Metastatic Pancreatic Carcinoma in the Ovary (tissue), 1 donor: ENCODE data around the gene COX5A.

DNA sequence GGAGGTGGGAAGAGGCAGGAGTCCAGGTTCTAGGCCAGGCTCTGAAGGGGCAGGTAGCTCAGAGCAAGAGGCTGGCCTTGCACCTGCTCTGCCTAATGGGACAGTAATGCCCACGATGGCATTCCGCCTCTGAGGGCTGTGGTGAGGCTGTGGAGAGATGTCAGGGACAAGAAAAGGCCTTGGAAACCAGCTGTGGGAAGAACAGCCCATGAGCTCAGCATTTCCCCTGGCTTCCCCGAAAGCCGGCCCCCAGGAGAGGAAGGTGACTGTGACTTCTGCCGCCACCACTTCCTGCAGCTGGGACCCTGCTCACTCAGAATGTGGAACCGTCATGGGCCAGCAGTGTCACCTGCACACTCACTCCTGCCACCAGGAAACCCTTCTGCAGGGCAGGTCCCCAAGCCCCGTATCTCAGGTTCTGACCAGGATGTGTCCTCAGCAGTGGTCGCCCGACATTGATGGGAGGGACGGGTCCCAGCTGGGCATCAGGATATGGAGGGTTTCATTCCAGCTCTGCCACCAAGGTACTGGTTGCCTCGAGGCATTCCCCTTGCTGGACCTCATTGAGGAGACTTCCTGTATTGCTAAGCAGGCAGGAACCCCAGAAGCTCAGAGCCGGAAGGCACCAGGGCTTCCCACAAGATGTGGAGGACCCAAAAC, 30.8 kb downstream of the SEMA7A start:
- PRO-cap, result no peak

DNA sequence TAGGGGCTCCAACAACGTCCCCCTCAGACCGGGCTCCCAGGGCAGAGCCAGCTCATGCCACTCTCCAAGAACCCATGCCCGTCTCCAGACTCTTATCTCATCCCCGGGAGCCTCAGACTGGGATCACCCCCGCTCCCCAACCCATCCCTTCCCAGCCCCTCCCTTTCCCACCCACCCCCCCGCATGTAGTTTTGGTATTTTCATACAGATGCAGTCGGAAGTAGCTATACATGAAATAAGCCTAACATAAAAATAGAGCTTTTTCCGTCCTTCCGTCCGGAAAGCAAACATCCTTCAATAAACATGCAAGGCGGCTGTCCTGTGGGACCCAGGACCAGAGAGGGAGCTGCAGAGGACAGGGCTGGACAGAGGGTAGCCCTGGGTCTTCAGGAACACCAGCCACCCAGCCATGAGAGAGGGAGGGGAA, 24.0 kb downstream of the SEMA7A start:
- PRO-cap, result no peak

DNA sequence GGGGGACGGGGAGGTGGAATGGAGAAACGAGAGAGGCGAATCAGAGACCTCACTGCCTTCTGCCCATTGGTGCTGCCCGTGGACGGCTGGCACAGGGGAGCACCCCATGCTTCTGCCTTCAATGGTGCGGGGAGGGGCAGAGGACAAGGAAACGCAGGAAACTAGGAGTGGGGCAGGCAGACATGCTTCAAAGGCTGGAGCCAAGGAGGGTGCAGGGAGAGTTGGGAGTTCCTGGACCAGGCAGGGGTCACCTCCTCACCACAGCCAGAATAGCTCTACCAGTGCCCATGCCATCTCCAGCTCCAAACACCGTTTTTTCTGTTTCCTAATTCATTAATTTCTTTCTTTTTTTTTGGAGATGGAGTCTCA, 20.4 kb upstream of the UBL7 start:
- PRO-cap, result unidirectional peak, minus-strand start at position 310 of the sequence

GRCh38 chr15:74541880-74542560, 1.0 kb downstream of the ARID3B start:
- PRO-cap, result no peak

DNA sequence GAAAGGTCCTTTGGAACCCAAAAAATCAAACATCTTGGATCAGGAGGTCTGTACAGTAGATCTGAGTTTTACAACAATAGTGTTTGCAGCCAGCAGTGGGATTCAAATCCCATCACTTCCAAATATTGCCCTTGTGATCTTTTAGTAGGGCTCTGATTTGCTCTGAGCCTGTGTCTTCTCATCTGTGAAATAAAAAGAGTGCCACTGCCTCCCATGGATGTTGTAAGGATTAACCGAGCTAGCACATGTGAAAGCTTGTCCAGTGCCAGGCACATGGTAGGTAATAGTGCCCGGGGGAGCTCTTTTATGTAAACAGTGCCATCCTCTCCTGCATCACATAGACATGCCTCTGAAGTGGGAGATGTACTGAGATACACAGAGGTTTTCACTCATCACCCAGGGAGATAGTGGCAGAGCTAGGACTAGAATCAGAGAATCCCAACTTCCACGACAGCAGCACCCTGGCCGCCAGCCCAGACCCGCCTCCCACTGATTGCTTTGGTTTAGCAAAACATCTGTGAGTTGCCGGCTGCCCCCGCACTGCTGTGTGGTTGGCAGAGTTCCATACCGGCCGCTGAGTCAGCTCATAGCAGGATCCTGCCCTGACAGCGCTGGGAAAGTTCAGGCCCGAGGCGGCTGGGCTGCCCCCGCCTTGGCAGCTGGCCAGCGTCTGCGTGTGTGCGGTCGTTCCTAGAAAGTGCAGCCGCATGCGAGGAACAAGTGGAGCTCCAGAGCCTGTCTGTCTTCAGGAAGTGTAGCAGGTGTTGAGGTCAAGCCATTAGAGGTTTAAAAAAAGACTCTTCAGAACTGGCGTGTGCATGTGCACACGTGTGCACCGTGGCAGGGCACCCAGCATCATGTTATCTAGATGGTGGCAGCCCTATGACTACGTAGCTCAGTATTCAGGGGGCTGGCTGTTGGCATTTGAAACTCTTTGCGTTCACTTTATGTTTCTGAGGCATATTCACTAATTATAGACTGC, 5.0 kb downstream of the ARID3B start:
- PRO-cap, result no peak

GRCh38 chr15:74635984-74636495, 20.4 kb downstream of the CLK3 start:
- PRO-cap, result no peak

- PRO-cap, result no peak
These were observed 27.0 kb downstream of the CLK3 start for GRCh38 chr15:74642333-74643302.

DNA sequence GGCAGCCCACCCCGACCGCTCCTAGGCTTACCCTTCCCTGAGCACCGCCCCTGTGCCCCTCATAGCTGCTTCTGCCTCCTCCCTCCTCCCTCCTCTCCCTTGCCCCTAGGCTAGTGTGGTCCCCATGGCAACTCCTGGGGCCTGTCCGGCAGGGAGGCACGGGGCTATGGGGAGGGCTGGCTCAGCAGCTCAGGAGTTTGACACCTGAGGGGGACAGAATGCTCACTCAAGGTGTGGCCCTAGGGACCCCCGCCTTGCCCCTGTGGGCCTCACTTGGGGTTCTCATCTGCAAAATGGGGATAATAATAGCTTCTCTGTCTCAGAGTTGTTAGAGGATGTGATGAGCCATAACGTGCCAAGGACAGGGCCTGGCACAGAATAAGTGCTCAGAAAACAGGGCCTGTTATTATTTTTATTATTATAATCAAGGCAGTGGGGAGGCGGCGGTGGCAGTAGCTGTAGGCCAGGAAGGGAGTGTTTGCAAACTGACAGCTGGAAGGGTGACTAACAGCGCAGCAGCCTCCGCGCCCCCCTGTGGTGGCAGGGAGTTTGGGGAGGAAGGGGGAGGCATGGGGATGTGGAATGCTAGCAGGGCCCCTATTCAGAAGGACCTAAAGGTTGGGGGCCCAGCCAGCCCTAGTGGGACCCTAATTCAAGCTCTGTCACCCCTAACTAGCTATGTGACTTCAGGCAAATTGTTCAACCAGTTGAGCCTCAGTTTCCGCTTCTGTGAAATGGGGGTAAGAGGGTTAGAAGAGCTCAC, 11.6 kb downstream of the CSK start:
- PRO-cap, result no peak

DNA sequence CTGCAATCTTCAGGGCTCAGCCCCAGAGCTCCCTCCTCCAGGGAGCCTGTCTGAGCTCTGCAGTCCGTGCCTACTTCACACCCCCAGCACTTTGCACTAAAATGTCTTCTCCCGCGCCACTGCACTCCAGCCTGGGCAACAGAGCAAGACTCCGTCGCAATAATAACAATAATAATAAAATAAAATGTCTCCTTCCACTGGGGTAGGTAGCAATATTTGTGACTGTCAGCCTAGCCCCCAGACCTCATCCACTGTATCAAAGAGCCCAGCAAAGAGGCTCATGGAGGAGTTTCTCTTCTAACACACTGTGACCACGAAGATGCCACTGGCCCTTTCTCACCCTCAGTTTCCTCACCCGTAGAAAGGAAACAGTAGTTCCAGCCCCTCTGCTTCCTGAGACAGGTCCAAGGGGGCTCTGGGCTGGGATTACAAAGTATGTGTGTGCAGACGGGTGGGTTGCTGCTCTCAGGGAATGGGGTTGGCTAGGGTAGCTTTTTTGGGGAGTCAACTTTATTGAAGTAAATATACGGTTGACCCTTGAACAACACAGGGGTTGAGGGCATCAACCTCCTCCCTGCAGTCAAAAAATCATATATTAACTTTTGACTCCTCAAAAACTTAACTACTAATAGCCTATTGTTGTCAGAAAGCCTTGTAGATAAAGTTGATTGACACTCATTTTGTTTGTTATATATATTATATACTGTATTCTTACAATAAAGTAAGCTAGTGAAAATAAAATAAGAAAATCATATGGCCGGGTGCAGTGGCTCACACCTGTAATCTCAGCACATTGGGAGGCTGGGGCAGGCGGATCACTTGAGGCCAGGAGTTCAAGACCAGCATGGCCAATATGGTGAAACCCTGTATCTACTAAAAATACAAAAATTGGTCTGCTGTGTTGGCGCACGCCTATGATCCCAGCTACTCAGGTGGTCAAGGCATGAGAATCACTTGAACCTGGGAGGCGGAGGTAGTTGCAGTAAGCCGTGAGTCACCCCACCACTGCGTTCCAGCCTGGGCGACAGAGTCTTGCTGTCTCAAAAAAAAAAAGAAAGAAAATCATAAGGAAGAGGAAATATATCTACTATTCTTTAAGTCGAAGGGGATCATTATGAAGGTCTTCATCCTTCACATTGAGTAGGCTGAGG, 13.7 kb downstream of the CSK start:
- PRO-cap, result no peak

- PRO-cap, result no peak
These were observed 9.1 kb upstream of the LMAN1L start for GRCh38 chr15:74803556-74803815.

GRCh38 chr15:74803816-74804794, 8.5 kb upstream of the LMAN1L start:
- PRO-cap, result no peak

GRCh38 chr15:74841965-74842264, 1.0 kb downstream of the ULK3 start:
- PRO-cap, result no peak

- PRO-cap, result no peak
These were observed 945 bp upstream of the ULK3 start for GRCh38 chr15:74844002-74844199.

- PRO-cap, result no peak
These were observed 7.4 kb downstream of the MPI start for GRCh38 chr15:74896984-74897990.

DNA sequence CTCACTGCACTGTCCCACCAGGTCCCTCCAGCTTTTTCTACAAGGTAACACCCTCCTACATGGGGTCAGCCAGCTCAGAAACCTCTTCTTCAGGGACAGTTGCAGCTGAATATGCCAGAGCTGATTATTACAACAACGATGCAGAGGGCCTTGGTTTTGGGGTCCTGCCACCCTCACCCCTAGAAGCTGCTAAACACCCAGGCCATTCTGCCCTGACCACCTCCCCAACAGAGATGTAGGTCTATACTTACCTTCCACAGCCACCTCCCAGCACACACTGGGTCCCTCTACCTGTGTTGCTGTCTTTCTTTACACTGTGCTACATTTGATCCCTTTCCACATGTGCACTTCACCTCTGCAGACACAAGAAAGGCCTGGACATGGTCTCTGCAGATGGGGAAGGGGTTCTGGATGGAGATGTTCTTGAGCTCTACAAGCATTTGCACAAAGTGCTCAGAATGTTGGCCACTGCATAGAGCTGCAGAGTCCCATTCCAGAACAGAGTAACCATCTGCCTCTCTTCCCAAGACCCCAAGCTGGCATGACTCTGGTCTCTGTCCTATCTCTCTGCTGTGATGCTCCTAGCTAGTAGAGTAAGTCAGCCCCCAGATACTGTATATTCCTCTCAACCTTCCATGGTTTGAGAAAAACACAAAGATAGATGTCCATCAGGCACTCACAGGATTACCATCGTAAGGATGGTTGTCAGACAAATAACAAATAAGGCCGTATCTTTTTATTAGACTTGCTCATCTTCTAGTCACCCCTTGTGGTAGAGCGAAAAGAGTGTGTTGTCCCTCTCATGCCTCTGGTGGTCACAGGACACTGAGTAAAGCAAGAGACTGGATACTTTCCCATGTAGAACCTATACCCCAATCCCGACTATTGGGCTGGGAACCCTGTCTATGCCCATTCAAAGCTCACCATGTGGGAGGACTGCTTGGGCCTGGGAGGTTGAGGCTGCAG, 6.1 kb downstream of the FAM219B start:
- PRO-cap, result no peak

DNA sequence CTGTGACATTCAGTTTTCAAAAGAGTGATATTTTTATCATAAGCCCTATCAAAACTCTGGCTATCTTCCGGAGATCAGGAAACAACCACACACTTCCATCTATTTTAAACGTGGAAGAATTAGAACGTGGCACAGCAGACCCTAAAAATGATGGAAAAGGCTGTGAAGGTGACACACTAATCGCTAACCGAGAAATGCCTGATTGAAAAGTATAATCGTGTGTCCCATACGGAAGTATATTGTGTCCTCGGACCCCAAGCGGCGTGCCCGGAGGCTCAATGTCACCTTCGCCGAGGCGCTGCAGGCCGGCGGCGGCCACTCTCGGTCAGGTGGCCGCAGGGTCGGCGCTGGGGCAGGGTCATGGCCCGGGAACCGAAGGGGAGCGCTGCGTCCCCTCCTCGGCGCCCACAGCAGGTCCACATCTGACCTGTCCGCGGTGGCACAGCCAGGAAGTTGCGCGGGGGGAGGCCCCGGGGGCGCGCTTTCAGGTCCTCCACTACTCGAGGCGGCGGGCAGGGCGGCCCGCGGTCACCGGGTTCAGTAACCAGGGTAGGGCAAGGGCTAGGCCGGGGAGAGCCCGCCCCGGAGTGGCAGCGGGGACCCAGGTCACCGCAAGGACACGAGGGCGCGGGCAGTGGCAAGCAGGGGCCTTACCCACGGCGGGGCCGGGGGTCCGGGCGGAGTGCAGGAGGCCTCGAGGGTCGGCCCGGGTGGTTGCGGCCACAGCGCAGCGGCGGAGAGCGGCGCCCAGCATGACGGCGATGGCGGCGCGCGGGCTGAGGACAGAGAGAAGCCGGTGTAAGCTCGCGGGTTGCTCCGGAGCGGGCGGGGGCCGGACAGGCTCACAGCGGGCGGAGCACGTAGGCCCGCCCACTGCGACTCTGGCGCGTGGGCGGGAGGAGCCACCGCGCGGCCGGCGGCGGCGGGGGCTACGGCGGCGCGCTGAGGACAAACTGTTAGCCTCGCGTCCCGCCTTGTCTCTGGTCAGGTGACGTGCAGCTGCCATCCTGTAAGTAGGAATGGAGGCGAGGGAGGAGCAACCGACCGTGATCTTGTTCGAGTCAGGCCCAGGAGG, at the start of gene COX5A:
Gene COX5A, minus strand, starts transcription at position 813 of the 1,075 bp plus-strand sequence.
- PRO-cap, result bidirectional peak, plus-strand start at position 303 of the sequence, minus-strand start at position 286 of the sequence; bidirectional peak, plus-strand start at position 704 of the sequence, minus-strand start at position 417 of the sequence; bidirectional peak, plus-strand start at position 1,020 of the sequence, minus-strand start at position 784 of the sequence

DNA sequence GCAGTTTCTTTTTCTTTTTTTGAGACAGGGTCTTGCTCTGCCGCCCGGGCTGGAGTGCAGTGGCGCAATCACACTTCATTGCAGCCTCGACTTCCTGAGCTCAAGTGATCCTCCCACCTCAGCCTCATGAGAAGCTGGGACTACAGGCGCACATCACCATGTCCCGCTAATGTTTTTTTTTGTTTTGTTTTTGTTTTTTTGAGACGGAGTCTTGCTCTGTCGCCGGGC, 11.9 kb downstream of the SCAMP5 start:
- PRO-cap, result no peak

DNA sequence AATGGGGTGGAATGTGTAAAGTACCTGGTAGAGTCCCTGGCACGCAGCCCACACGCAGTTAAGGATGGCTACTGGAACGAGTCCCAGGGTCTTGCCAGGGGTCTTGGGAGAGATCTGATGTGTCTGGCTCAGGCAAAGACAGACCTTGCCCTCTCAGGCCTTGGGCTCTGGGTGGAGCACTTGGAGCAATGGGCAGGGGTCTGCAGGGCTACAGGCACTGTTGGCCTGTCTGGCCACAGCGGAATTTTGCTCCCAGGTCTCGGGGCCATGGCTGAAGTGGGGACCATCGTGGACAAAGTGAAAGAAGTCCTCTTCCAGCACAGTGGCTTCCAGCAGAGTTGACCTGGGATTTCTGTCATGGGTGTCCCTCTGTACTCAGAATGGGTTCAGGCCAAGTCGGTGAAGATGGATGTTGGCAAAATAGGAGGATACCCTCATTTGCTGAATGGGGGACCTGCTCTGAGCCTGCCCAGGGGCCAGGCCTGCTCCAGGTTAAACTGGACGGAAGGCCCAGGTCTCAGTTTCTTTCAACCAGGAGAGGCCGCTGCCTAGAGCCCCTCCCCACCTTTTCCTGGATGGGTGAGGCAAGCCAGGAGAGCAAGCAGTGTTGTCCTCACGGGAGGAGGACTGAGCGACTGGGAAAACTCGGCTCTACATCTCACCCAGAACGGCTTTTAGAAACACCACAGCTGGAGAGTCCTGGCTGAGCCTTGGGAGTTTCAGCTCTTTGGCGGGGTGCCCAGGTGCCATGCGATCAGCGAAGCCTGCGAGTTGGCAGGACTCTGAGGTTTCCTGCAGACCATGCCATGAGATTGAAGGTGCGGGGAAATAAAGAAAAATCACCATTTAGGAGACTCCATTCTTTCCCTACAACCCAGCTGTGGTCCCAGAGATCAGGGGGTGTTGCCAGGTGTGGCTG, 25.8 kb downstream of the PPCDC start:
- PRO-cap, result no peak

GRCh38 chr15:75061240-75061696, 37.9 kb downstream of the PPCDC start:
- PRO-cap, result no peak

- PRO-cap, result no peak
These were observed 63.5 kb upstream of the C15orf39 start for GRCh38 chr15:75138002-75138786.